Panc1 (cell line): ENCODE data around the genes C19orf84, ZNF175, ZNF350, ZNF616, ZNF528, ZNF534 and ZNF701.

DNA sequence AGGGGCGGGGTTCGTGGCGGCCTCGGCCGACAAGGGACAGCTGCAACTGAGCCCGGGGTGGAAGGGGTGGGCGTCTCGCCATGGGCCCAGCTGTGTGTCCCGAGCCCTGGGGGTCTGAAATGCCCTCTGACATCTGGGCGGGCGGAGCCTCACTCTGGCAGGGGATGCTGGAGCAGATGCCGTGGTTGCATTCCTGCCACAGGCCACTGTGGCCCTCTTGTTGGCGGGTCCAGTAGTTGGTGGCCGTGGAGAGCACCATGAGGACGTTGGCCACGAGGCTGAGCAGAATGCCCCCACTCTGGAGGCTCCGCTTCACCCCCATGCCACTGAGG, 581 bp downstream of the CLDND2 start:
- RRBS, 2 experiments: no CpG with 5 or more reads among the region's 17 CpGs

DNA sequence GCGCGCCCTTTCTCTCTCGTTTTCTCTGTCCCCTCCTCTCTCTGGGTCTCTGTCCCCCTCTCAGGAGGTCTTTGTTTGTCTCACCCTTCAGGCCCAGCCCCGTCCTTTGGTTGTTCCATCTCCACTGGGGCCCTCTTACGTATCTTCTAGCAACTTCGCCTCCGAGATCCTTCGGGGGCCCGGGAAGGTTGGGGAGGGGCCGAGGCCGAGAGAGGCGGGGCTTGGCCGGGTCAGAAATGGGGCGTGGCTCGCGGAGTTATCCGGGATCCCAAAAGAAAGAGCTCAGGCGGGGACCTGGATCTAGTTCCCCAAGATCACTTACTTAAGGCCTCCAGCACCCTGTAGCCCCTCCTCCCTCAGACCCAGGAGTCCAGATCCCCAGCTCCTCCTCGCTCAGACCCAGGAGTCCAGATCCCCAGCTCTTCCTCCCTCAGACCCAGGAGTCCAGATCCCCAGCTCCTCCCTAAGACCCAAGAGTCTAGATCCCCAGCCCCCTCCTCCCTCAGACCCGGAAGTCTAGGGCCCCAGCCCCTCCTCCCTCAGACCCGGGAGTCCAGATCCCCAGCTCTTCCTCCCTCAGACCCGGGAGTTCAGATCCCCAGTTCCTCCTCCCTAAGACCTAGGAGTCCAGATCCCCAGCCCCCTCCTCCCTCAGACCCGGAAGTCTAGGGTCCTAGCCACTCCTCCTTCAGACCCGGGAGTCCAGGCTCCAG, at the start of gene C19orf84:
Gene C19orf84 (minus strand): TSS at position 198 of the 713 bp plus-strand sequence.
- RRBS, 2 experiments: 18 to 24% methylated on average over 5 to 6 of the region's 24 CpGs

DNA sequence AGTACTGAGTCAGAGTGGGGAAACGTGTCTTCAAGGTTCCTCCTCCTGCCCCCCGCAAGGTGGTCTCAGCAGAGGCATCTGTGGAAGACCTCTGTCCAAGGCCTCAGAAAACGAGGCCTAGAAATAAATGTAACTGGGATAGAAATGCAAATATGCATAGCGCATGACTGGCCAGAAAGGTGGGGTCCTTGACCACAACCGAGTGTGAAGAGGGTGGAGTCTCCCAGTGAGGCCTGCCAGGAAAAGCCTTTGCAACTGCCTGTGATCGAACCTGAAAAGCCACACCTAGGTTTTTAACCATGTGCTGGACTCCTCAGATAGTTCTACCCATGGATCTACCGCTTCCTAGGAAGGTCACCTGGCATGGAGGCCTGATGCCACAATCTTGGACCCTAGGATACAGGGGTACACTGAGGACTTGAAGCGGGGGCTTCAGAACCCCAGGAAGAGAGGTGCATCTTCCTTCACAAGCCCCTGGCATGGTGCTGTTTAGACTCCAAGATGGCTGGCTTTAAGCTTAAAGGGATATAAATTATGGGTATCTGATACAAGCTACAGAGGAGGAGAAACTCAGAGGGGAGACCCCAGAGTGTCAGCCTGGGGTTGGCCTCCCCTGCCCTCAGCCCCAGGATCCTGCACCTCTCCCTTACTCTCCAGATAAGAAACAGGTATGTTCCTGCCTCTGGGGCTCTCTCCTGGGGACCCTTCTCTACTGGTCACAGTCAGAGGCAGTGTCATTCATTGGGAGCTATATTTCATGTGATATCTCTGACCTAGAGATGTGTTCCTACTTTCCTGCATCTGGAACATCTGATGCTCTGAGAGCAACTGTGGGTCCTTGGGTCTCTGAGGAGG, 18.3 kb upstream of the SIGLEC6 start:
- RRBS, 2 experiments: no CpG with 5 or more reads among the region's 8 CpGs

GRCh38 chr19:51570756-51572097, at the start of gene ZNF175:
Gene ZNF175, plus strand, starts transcription at chr19:51571283.
- RRBS, 2 experiments: no CpG with 5 or more reads among the region's 39 CpGs

GRCh38 chr19:51687831-51688360, 5.2 kb upstream of the SPACA6 start:
- RRBS, 2 experiments: no CpG with 5 or more reads among the region's 12 CpGs

GRCh38 chr19:51694262-51694569, 1.1 kb downstream of the SPACA6 start:
- RRBS, 2 experiments: no CpG with 5 or more reads among the region's 6 CpGs

DNA sequence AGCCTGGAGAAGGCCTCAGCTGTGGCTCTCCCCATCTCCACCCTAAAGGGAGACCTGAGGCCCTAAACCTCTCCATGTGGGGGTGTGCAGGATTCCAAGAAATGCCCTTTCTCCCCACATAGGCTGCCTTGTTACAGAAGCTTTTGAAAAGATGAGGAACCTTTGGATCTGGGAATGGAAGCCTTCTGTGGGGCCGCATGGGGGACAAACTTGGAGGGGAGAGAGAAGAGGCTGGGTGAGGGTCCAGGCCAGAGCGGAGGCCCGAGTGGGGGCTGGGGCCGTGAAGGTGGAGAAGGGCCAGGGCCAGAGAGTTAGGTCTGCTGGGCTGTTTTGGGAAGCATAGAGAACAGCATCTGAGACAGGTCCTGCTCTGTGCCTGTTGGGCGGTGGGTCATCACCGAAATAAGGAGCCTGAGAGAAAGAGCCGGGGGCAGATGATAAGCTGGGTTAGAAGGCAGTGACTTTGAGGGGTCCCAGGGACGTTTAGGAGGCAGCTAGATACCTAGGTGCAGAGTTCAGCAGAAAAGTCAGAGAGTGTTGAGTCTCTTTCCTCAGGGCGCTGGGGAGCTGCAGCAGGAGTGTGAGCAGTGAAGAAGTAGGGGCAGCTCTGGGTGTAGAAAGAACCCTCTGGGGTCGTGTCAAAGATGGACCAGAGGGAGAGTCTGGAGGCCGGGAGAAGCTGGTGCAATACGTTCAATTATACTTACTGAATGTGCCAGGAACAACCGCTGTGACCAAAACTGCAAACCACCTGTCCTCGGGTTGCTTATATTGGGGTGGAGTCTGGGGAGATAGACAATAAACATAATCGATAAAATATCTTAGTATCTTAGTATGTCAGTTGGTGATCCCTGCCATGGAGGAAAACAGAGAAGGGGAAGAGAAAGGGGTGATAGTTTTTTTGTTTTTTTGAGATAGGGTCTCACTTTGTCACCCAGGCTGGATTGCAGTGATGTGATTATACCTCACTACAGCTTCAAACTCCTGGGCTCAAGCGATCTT, 2.7 kb downstream of the SPACA6 start:
- RRBS, 2 experiments: no CpG with 5 or more reads among the region's 16 CpGs

- RRBS, 2 experiments: no CpG with 5 or more reads among the region's 10 CpGs
These were observed 1.7 kb downstream of the FPR1 start for GRCh38 chr19:51749763-51750536.

- RRBS, 2 experiments: no CpG with 5 or more reads among the region's 41 CpGs
These were observed at the start of gene ZNF350 for GRCh38 chr19:51986090-51987221. Gene ZNF350, minus strand, starts transcription at chr19:51986840.

- RRBS, 2 experiments: no CpG with 5 or more reads among the region's 8 CpGs
These were observed 16.3 kb upstream of the ZNF841 start for GRCh38 chr19:52111599-52112565.

- RRBS, 2 experiments: no CpG with 5 or more reads among the region's 36 CpGs
These were observed at the start of gene ZNF616 for GRCh38 chr19:52139678-52140272. Gene ZNF616, minus strand, starts transcription at chr19:52139938.

- RRBS, 2 experiments: no CpG with 5 or more reads among the region's 8 CpGs
These were observed 1.9 kb downstream of the PPP2R1A start for GRCh38 chr19:52191483-52192334.

- RRBS, 2 experiments: no CpG with 5 or more reads among the region's 2 CpGs
These were observed 11.7 kb downstream of the PPP2R1A start for GRCh38 chr19:52201566-52201864.

GRCh38 chr19:52215766-52216400, 26.0 kb downstream of the PPP2R1A start:
- RRBS, 2 experiments: no CpG with 5 or more reads among the region's 5 CpGs

GRCh38 chr19:52397501-52398050, at the start of gene ZNF528:
Gene ZNF528, plus strand, starts transcription at chr19:52397849.
- RRBS, 2 experiments: under 1 to 7% methylated on average over 12 to 16 of the region's 32 CpGs

DNA sequence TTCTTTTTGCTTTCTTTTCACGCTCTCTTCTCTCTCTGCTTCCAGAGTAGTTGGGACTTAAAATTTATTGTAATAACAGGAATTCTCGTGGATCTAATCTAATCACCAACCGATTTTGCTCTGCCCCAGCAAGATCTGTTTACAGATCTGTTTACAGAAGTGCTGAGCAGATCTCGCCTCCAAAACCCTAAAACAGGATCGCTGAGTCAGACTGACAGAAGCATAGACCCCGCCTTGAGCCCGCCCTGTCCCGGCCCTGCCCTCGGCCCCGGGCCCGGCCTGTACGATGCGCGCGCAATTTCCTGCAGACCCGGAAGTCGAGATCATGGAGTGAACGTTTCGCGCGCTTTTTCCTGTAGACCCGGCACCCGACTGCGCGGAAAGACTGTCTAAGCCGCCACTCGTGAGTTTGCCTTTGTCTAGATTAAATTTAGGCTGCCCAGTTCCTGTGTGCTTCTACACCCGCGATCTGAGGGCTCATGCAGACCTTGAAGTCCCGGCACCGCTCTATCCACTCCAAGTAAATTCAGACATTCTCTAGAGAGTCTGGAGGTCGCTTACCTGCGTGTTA, at the start of gene ZNF534:
Gene ZNF534 (plus strand): TSS at position 307 of the 571 bp plus-strand sequence.
- RRBS, 2 experiments: 93% methylated on average over 6 to 10 of the region's 33 CpGs

DNA sequence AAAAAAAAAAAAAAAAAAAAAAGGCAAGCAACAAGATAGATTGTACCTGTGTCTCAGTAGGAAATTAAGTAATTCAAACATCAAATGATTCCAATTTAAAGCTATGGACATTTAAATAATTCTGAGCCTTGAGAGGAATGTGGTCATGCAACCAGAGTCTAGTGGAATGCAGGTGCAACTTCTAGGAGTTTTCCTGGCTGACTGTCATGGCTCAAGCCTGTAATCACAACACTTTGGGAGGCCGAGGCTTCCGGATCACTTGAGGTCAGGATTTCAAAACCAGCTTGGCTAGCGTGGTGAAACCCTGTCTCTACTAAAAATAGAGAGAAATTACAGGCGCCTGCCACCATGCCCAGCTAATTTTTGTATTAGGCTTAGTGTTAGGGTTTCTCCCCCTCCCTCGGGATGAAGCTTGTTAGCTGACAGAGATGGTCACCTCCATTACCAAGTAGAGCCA, 6.4 kb downstream of the ZNF808 start:
- RRBS, 2 experiments: no CpG with 5 or more reads among the region's 5 CpGs

DNA sequence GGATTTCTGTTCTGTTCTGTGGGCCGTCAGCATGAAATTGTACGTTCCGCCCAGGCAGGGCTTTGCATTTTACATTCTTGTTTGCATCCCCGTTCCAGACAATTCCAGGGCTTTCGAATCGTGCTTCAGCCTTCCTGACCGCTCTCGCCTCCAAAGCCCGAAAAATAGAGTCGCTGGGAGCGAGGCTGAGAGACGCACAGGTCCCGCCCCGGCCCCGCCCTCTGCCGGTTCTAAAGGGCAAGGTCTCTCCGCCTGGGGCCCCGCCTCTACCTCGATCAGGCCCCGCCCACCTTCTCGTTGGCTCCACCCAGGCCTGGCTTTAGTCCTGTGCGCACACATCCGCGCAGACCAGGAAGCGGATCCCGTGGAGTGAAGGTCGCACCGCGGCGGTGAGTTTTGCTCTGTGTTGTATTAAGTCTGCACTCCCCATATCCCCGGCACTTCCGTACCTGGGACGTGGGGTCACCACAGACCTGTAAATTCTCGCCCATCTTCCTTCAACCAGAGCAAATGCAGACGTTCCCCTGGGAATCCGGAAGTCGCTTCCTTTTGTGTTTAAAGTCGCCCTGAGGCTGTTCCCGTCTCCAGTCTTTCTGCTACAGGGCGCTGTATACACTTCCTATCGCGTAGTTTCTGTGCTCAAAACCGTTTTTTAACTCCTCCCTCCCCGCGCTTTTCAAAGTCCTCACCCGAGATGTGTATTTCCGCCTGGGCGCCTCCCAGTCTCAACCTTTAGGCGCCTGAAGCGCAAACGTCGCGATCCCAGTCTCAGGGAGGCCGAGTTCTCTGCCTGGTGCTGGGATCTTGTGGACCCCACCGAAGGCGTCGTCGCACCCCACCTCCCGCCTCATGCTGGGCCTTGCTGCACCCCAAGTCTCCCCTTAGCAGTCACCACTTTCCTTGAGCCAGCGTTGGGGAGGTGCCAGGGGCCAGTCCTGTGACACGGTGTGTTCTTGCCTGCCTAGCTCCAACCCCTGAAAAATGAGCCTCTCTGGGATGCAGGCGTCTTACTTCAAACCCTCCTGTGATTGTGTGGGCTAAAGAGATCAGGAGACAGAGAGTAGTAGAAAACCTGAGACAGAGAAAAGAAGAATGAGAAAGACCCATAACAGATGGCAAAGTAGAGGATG, at the start of gene ZNF701:
Gene ZNF701 (plus strand): TSS at position 346 of the 1,130 bp plus-strand sequence.
- RRBS, 2 experiments: no CpG with 5 or more reads among the region's 62 CpGs

- RRBS, 2 experiments: under 1 to 5% methylated on average over 7 of the region's 53 CpGs
These were observed 30.9 kb downstream of the ZNF701 start for GRCh38 chr19:52600664-52601646.